ENCODE data around the genes UTP14A, CT45A2 and MMGT1.

GRCh38 chrX:129522077-129522636, 1.1 kb downstream of the SMARCA1 start:
- RRBS = no CpG with 5 or more reads among the region's 21 CpGs

DNA sequence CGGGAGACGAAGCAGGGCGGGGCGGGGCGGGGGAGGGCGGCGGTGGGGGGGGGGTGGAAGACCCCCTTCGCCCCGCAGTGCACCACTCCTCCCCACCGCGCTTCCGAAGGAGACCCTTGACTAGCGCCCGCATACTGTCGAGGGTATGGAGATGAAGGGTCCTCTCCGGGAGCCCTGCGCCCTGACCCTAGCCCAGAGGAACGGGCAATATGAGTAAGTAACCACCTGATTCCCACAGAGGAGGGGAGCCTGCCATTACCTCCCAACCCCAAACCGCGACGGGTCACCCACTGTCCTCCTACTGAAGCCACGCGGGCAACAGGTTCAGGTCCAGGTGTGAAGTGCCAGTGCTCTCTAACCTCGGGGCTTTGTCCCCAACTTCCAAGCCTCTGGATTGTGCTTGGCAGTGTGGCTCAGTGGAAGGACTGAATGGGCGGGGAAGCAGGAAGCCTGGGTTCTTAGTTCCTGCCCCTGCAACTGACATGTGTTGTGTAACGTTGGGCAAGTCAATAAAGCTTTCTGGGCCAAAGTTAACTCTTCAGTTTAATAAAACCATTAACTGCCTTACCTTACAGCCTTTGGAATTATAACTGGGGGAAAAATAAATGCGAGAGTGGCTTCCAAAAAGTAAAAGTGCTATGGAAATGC, 676 bp downstream of the OCRL start:
- RRBS = no CpG with 5 or more reads among the region's 27 CpGs

- RRBS = no CpG with 5 or more reads among the region's 10 CpGs
Observed at GRCh38 chrX:129755824-129756253, 17.1 kb downstream of the XPNPEP2 start.

DNA sequence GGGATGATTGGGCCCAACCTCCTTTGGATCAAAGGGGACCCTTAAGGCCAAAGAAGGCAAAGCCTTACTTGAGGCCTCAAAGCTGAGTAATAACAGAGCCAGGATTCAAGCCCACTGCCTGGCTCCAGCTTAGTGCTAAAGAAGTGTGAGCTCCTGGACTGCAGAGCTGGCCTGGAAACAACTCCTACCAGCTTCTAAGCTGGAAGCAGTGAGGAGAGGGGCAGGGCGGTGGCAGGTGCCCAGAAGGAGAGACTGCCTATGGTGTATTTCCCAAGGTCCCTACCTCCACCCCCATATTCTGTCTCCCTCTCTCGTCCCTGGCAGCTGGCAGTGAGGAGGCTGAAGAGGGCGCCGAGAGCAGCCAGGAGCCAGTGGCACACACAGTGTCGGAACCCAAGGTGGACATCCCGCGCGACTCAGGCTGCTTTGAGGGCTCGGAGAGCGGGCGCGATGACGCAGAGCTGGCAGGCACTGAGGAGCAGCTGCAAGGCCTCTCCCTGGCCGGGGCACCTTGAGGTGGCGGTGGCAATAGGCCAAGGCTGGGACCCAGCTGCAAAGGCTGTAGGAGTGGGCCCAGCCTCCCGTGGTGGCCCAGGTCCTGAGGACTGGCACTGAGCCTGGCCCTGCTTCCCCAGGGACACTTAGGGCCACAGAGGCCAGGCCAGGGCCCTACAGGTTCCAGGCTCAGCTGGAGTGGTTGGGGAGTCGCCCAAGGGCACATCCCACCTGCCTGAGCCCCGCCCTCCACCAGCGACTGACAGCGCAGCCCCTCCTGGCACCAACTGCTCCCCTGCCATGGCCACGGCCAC, 13.8 kb downstream of the SASH3 start:
- RRBS = no CpG with 5 or more reads among the region's 21 CpGs

DNA sequence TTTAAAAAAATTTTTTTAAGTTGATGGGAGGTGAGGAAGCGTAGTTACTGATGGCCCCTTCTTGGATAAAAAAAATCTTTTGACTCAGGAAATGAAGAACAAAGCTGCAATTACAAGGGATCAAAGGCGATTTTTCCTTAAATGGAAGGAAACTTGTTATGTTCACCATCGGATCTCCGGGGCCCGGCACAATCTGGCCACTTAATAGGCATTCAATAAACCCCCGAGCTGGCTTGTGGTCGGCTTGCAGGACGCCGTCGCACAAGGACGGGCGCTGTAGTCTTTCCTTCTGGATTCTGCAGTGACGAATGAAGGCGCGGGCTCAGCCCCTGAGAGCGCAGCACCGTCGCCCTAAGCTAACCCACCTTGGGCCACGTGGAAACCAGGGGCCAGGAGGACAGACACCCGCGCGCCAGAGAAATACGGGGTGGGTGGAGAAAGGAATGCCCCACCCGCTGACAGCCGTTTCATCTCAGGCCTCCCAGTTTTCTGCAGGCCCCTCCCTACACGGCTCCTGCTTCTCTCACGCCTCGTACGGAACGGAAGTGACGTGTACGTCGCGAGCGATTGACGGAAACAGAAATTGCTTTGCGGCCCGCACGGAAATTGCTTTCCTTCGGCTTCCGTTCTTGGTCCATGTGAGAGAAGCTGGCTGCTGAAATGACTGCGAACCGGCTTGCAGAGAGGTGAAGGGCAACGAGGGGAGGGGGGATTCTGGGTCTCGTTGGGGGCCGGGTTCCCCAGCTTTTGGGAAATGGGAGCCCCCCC, at the start of gene UTP14A:
Gene UTP14A (plus strand): TSS at position 614 of the 768 bp plus-strand sequence.
- RRBS = 1% methylated on average over 4 of the region's 46 CpGs

GRCh38 chrX:129930770-129931324, 24.9 kb downstream of the UTP14A start:
- RRBS = no CpG with 5 or more reads among the region's 12 CpGs

DNA sequence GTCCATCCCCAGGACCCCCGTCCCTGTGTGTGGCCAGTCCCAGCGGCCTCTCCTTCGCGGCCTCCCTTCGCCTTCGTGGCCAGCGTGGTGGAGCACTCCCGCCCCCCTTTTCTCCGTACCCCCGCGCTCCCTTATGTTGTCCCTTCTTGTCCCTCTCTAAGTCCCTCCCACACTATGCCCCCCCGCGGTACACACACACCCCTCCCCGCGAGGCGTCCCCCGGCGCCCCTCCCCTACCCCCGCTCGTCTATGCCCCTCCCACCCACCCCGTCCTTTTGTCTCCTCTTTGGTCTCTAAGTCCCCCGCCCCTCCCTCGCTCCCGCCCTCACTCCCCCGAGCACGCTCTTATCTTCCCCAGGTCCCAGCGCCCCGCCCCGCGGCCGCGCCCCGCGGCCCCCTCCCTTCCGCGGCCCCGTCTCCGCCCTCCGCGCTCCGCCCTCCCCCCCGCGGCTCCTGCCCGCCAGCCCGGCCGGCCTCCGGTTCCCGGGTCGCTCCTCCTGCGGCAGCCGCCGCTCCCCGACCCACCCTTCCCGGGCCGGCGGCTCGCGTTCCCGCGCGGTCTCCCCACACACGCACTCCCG, 26.2 kb downstream of the UTP14A start:
- RRBS = 4% methylated on average over 7 of the region's 63 CpGs

GRCh38 chrX:130064137-130064538, 46.2 kb downstream of the ELF4 start:
- RRBS = no CpG with 5 or more reads among the region's 7 CpGs

DNA sequence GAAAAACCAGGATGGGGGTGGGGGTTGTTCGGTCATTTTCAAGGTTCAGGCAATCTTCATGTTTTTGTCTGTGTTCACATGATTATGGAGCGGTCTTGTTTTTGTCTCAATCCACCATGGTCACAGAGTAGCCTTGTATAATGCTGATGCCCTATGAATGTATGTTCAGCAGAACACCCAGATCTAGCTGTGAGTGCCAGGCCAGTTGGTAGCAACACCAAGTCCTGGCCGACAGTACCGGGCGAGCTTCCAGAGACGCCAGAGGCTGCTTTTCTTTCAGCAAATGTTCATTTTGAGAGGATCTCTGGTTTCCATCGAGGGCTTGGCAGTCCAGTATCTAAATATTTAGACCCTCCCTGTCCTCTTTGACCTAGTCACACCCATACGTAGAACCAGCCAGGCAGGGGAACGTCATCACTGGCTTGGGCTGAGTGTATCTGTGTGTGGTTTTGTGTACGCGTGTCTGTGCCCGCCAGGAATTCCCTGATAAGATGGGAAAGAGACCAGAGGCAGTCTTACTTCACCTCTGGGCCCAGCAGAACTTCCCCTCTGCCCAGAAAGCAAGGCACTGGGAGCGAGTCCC, 14.7 kb upstream of the ELF4 start:
- RRBS = no CpG with 5 or more reads among the region's 13 CpGs

- RRBS = no CpG with 5 or more reads among the region's 7 CpGs
Observed at GRCh38 chrX:130173108-130173872, 1.5 kb downstream of the RAB33A start.

GRCh38 chrX:130669629-130669935, 233.4 kb downstream of the ENOX2 start:
- RRBS = no CpG with 5 or more reads among the region's 2 CpGs

- RRBS = no CpG with 5 or more reads among the region's 3 CpGs
Observed at GRCh38 chrX:131213895-131214373, 75.2 kb downstream of the IGSF1 start.

- RRBS = no CpG with 5 or more reads among the region's 5 CpGs
Observed at GRCh38 chrX:133496048-133496336, 80.7 kb upstream of the GPC4 start.

DNA sequence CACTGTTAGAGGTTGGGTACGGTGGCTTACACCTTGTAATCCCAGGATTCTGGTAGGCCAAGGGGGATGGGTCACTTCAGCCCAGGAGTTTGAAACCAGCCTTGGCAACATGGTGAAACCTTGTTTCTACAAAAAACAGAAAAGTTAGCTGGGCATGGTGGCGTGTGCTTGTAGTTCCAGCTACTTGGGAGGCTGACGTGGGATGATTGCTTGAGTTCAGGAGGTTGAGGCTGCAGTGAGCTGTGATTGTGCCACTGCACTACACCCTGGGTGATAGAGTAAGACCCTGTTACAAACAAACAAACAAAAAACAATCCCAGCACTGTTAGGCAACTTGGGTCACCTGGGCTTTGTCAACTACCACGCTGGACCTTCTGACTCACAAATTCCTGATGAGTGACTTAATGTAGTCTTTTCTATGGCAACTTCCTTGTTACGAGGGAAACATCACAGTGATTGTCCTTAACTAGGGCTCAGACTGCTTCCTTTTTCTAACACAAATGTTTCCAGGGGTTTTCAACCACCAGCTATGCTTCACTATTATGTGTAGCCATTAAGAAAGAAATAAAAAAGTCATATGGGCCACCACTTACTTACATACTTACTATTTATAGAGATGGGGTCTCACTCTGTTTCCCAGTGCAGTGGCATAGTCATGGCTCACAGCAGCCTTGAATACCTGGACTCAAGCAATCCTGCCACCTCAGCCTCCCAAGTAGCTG, 128.8 kb upstream of the GPC4 start:
- RRBS = no CpG with 5 or more reads among the region's 5 CpGs

DNA sequence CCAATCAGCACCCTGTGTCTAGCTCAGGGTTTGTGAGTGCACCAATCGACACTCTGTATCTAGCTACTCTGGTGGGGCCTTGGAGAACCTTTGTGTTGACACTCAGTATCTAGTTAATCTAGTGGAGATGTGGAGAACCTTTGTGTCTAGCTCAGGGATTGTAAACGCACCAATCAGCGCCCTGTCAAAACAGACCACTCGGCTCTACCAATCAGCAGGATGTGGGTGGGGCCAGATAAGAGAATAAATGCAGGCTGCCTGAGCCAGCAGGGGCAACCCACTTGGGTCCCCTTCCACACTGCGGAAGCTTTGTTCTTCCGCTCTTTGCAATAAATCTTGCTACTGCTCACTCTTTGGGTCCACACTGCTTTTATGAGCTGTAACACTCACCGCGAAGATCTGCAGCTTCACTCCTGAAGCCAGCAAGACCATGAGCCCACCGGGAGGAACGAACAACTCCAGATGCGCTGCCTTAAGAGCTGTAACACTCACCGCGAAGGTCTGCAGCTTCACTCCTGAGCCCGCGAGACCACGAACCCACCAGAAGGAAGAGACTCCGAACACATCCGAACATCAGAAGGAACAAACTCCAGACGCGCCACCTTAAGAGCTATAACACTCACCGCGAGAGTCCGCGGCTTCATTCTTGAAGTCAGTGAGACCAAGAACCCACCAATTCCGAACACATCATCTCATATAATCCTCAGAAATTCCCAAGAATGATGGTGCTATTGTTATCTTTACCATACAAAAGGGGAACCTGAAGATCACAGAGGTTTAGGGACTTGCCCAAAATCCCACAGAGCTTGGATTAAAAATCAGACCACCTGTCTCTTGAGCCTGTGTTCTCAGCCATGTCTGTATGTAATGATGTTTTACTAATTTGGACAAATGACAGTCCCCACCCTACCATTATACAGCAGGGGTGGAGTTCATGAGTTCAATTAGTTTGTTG, 17.3 kb downstream of the ETDC start:
- RRBS = no CpG with 5 or more reads among the region's 25 CpGs

DNA sequence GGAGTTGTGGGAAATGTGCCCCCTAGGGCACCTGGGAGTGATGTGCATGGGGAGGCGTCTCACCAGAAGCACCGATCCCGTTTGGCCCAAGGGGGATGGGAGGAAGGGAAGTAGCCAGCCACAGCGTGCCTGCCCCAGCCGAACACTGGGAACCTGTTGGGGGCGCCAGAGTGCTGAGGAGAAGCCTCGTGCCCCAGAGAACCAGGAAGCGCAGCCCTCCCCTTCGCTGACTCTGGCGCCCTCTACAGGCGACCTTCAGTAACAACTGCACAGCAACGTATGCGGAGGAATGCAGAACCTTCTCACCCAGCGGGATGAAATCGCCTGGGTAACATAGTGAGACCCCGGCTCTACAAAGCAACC, at the start of gene CT45A2:
Gene CT45A2 (minus strand): TSS at position 147 of the 363 bp plus-strand sequence.
- RRBS = no CpG with 5 or more reads among the region's 16 CpGs

GRCh38 chrX:135973348-135974356, at the start of gene MMGT1:
Gene MMGT1, minus strand, starts transcription at chrX:135973988.
- RRBS = under 1% methylated on average over 22 of the region's 76 CpGs

DNA sequence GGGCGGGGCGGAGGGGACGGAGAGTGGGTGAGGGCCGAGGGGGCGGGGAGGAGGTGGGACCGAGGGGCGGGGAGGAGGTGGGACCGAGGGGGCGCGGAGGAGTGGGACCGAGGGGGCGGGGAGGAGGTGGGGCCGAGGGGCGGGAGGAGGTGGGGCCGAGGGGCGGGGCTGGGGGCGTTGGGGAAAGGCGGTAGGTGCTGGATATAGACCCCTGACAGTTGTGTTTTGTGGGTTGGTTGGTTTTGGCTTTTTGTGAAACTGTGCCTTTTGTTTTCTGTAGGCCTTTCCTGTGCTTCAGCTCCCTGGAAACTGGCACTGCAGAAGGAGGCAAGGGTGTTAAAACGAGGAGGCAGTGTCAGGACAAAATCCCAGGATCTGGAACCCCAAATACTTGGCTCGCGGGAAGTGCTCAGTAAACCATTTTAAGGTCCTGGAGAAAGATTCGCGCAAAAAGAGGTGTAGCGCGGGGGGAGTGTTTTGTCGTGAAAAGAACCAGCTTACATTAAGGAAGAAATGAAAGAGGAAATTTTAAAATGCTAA, 639 bp upstream of the MMGT1 start:
- RRBS = no CpG with 5 or more reads among the region's 26 CpGs

DNA sequence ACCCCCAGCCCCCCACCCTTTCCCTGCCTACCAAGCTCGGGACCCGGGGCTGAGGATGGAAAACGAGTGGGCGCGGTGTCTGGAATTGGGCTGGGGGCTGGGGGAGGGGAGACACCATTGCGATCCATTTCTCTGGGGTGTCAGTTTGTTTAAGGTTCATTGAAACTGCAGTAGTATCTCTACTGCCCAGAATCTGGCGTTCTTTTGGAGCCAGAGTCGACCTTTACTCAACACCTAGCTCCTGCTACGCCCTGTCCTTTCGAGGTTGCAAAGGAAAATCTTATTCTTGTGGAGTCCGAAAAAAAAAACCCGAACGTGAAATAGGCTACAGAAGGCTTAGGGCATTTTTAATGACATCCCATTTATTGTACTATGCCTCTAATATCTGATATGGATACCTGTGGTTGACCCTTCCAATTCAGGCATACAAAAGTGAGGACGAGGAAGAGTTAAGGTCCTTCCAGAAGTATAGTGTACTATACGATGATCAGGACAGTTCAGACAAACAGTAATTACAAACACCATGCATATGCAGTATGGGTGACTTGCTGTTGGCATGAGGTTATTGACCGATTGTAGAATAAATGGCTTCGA, 938 bp downstream of the SLC9A6 start:
- RRBS = no CpG with 5 or more reads among the region's 17 CpGs

- RRBS = no CpG with 5 or more reads among the region's 2 CpGs
Observed at GRCh38 chrX:136047926-136048297, 62.7 kb downstream of the SLC9A6 start.